Measurements from ENCODE around the genes METTL18, SCYL3, METTL13 and DNM3.

- RRBS: 5% methylated on average over 9 of the region's 43 CpGs
These were observed 25.5 kb downstream of the SLC19A2 start for GRCh38 chr1:169459793-169461183.

- RRBS: no CpG with 5 or more reads among the region's 18 CpGs
These were observed 1.8 kb upstream of the SLC19A2 start for GRCh38 chr1:169487410-169488138.

- RRBS: no CpG with 5 or more reads among the region's 4 CpGs
These were observed 18.4 kb upstream of the F5 start for GRCh38 chr1:169604440-169605273.

DNA sequence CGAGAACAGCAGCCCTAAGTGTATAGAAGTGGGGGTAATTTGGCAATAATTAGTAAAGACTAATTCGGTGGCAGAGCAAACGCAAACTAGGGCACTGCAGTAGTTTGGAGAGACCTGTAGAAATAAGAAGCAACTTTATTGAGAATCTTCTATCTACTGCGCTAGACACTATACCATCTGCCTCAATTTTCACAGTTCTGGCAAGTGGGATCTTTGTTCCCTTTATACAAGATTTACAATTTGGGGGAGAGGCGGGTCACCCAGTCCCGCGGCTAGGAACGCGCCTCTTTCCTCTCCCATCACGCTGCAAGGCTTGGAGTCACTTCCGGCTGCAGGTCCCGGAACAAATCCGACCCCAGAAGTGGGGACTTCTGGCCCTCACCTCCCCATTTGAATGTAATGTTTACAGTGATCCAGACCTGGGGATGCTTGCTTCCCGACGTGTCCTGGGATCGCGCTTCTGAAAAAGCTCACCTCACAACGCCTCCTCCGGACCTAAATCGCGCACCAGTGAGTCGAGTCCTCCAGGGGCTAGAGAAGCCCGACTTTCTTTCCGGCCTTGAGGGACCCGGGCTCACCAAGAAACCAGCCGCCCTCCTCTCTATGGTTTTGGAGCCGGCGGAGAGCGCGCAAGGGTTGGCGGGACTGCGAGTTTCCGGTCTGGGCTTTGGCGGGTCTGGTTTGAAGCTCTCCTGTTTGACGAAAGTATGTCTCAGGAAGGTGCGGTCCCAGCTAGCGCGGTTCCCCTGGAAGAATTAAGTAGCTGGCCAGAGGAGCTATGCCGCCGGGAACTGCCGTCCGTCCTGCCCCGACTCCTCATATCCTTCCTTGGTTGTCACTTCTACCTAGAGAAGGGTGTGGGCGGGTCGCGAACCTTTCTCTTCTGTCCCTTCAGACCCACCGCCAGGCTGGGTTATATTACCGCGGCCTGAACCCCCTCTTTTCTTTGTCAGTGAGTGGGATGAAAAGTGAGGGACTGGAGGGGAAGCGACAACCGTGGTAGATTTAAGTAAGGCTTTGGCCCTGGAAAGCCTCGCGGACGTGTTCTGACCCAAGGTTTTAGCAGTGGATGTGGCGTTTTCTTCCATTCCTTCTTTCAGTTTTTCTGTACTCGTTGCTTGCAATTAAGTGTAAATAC, at the start of gene METTL18:
Gene METTL18 (minus strand): TSS at position 512 of the 1,138 bp plus-strand sequence.
- RRBS: under 1% methylated on average over 13 of the region's 56 CpGs

DNA sequence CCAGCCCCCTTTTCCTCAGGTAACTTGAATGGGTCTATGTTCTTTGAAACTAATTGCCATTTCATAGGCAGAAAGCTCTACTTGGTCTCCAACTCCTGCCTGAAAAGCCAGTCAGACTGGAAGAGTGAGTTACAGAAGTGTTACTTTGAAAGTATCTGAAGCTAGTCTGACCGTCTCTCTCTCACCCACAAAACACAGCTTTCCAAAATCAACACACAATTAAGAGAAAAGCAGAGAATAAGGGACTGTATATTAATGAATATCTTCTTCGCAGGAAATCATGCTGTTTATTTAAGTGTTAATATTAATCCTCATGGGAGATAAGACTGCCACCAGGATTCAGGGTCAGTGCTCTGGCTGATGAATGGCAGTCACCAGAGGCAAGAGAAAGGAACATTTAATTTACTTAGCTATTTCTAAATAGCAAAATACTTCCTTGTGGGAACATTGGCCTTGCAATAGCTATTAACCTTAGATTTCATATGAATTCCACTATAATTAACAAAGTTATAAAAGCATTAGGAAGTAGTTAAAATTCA, 2.2 kb downstream of the SCYL3 start:
- RRBS: no CpG with 5 or more reads among the region's 2 CpGs

- RRBS: no CpG with 5 or more reads among the region's 8 CpGs
These were observed 979 bp downstream of the SCYL3 start for GRCh38 chr1:169892672-169893162.

GRCh38 chr1:169893163-169894100, at the start of gene SCYL3:
Gene SCYL3 (minus strand): TSS chr1:169893896.
- RRBS: under 1% methylated on average over 23 of the region's 85 CpGs

DNA sequence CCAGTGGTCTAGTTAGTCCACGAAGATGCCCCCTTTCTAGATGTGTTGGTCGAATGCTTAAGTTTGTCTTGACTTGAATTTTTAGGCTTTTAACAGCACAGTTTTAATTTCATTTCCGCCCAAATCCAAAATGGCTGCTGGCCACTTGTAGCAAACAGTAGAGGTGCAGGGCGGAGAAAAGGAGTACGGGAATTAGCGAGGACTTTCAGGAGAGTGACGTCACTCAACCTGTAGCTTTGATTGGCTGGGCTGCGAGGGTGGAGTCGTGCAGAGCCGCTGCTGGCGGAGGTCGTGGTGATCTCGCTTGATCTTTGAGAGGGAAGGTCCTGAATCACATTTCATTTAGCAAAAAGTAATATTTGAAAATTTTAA, 391 bp upstream of the SCYL3 start:
- RRBS: no CpG with 5 or more reads among the region's 13 CpGs

- RRBS: no CpG with 5 or more reads among the region's 11 CpGs
These were observed 814 bp upstream of the SCYL3 start for GRCh38 chr1:169894527-169894892.

DNA sequence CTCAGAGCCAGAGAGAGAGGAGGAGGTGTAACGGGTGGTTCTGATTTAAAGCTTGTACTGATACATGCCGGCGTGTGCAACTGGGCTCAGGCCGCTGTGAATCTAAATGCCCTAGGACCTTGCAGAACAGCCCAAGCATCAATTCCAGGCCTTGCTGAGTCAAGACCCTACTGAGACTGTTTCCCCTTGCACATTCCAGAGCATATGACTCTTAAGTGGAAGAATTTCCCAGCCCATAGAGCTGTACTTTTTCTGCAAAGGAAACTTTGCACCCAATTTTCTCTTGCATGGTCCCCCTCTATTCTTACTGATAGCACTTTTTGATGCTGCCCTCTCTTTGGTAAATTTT, 163.9 kb downstream of the NTMT2 start:
- RRBS: no CpG with 5 or more reads among the region's 4 CpGs

GRCh38 chr1:171126538-171126911, 35.8 kb downstream of the FMO3 start:
- RRBS: no CpG with 5 or more reads among the region's 3 CpGs

DNA sequence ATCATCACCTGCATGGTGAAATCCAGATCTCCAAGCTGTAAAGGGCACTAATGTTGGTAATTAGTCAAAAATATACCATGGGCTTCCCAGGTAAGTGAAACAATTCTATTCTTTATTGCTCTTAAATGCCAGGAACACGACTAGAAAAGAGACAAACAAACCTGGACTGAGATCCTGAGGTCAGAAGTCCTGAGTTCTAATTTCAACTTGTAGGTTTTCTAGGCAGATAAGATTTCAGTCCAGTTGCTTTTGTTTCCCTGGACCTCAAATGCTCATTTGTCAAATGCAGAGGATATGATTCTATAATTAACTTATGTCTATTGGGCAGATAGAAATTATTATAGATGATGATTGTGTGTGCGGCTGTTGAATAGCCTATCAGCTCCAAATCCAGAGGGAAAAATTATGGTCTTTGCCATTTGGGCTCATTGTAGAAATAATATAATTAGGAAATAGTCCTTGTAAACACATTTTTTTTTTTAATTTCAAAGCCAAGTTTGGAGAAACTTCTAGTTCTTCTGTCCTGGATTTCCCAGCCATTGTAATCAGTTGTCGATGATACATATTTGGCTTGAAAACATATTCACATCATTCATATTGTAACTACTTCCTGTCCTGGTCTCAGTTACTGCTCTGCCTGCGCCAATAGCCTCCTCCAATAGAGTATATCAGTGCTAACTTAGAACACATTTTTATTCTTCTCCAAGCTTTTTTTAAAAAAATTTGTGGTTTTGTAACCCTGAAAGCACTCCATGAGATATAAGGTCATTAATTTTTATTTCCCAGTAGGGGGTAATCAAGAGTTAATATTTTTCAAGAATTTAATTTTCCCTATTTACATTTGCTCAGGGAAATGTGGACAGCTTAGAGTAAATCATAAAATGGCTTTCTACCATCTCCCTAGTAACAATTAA, 46.3 kb upstream of the FMO2 start:
- RRBS: no CpG with 5 or more reads among the region's 4 CpGs

GRCh38 chr1:171220535-171221195, 27.6 kb upstream of the FMO1 start:
- RRBS: no CpG with 5 or more reads among the region's 13 CpGs

- RRBS: no CpG with 5 or more reads among the region's 4 CpGs
These were observed 1.2 kb downstream of the PRRC2C start for GRCh38 chr1:171486593-171486792.

GRCh38 chr1:171741223-171741689, 609 bp downstream of the VAMP4 start:
- RRBS: 0% methylated on average over 2 of the region's 11 CpGs

DNA sequence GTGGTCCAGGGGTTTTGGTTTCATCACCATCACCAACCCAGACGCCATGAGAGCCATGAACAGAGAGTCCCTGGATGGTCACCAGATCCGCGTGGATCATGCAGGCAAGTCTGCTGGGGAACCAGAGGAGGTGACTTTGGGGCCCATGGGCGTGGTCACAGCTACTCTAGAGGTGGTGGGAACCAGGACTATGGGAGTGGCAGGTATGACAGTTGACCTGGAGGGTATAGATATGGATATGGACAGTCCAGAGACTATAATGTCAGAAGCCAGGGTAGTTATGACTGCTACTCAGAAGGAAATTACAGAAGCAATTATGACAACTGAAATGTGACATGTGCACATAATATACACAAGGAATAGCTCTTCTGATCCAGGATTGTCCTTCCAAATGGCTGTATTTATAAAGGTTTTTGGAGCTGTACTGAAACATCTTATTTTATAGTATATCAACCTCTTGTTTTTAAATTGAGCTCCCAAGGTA, 19.2 kb upstream of the METTL13 start:
- RRBS: no CpG with 5 or more reads among the region's 4 CpGs

- RRBS: 3% methylated on average over 20 of the region's 77 CpGs
These were observed at the start of gene METTL13 for GRCh38 chr1:171780877-171782242. Gene METTL13 (plus strand): TSS chr1:171781660.

GRCh38 chr1:171841000-171841994, at the start of gene DNM3:
Gene DNM3 (plus strand): TSS chr1:171841498.
- RRBS: 3% methylated on average over 17 of the region's 91 CpGs

- RRBS: no CpG with 5 or more reads among the region's 10 CpGs
These were observed 57.6 kb downstream of the DNM3 start for GRCh38 chr1:171898792-171899449.

All from AG10803 (cell line).